Cardiac septum (tissue), 1 donor: ENCODE measurements around the gene TCF7L2.

DNA sequence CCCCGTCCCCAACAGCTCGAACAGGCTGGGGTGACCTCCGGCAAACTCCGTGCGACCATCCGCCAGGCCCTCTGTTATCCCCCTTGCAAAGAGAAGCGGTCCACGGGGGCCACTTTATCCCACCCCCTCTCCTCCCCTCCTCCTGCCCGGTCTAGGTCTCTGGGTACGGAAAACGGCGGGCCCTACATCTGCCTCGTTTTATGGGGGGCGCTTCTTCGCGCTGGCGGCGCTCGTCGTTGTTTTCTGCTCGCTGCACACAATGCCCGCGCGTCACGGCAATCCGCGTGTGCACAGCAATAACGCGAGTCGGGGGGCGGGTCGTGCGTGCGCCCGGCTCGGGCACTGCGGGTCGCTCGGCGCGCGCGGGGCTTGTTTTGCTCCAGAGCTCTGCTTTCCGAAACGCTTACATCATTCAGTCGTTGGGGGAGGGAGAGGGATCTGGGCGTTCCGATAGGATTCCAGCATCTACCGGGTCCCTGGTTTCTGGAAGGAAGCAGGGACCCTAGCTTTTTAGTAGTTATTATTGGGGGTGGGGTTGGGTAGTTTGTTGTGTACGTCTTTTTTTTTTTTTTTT is 3.2 kb downstream of the MXI1 start:
- PRO-cap = bidirectional peak, plus-strand start at position 415 of the sequence, minus-strand start at position 261 of the sequence

DNA sequence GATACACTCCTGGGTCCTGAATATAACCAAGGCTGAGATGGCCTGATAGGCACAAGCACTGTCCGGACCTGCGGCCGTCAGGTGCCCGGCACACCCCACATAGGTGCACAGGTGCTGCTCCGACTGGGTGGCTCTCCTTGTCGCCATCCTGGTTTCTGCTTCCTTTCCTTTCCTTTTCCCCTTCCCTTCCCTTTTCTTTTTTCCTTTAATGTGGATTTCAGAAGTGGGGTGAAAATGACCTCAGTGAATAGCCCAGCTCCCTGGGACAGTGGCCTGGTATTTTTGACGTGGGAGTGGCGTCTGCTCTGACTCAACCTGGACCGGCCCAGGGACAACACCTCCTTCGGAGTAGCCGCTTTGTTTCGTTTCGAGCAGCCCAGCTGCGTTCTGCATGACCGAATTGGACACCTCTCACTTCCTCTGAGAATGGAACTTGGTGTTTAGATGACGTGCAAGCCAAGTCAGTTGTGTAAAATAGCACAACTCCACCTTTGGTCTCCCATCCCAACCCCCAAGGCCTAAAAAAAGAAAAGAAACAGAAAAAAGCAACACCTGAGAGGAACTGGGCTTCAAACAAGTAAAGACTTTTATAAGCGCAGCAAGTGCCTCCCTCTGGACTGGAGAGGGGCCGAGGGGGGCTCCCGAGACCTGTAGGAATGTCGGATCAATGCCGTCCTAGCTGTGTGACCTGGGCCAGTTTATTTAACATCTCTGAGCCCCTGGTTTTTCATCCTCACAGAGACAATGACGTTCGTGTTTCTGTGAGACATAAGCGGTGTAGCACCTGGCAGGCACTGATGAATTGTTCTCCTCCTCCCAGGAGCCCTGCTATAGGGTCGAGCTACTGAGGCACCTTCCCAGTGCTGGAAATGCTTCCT is 51.9 kb upstream of the SMNDC1 start:
- PRO-cap = no peak

DNA sequence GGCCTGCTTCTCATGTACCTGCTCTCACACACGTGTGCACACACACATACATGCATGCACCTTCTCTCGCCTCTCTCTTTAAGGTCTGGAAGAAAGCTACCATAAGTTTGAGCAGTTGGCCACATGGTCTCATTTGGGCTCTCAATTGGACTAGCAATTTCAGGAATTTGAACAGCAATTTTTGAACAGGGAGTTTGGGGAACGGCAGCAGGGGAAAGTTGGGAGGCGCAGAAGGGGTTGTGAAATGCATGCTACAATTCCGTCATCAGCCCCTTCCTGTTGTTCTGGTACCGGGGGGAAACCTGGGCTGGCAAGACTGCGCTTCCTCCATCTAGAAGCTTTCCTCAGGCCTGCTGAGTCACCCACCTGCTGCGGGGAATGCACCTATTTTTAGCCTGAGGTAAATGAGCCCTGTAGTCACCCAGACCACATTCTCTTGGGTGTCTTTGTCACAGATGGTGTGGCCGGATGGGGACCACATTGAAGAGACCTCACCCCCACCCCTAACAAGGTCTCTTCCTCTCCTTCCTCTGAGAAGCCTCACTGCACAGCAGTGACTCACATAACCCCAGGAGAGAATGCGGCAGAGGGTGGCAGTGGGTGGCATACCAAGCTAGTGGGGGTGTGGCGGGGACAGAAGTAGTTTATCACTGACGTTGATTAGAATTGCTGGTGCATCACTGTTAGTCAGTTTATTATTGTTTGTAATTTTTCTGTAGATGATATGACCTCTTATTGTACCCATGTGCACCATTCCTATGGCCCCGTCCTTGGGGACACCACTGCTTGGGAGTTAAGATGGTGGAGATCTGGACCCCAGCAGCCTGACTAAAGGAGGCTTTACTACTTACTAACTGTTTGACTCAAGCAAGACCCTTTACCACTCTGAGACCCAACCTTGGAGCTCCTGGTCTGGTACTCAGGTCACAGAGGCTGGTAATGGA is 83.1 kb upstream of the DUSP5 start:
- PRO-cap = no peak

GRCh38 chr10:110492611-110492969 is 5.1 kb upstream of the DUSP5 start:
- PRO-cap = no peak

GRCh38 chr10:110504857-110505250 is 7.1 kb downstream of the DUSP5 start:
- PRO-cap = no peak

DNA sequence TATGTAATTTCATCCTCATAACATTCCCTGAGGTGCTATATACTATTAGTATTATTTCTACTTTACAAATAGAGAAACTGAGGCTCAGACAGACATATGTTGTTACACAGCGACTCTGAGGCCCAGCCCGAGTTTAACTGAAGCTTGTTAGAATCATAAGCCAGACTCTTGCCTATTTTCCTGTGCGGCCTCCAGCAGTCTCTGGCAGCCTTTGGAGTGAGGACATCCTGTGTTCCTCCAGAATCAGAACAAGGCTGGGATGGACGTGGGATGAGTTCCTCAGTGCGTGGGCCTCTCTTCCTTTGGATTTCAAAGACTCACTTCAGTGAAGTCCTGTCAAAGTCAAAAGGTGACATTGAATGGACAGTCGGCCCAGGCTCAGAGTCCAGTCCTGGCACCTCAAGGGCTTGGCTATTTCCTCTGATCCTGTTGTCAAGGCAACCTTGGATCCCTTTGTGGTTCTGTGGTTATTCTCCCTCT is 21.5 kb upstream of the SMC3 start:
- PRO-cap = no peak

DNA sequence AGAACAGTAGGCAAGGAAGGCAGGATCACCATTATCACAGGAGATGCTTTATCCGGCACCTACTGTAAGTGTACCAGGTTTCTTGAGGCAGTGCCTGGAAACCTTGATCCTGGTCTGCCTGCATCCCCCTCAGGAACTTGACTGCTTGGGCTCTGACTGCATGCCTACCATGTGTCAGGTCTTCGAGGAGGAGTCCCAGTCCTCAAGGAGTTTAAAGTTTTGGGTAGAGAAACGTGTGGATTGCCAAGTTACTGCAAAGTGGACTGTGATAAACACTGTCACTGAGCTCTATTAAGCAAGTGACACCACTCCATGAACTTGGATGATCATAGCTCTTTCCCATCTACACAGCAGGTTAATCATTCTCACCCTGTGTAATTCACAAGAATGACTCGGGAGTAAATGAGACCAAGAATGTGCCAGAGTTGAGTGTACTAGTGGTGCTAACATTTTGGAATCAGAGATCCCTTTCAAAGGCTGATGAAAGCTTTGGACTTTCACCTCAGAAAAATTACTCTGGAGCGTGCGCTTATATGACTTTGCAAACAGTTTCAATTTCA is 80.7 kb downstream of the RBM20 start:
- PRO-cap = no peak

GRCh38 chr10:110733484-110734002 is 89.4 kb downstream of the RBM20 start:
- PRO-cap = no peak

GRCh38 chr10:110803842-110804383 is 67.8 kb upstream of the PDCD4 start:
- PRO-cap = no peak

DNA sequence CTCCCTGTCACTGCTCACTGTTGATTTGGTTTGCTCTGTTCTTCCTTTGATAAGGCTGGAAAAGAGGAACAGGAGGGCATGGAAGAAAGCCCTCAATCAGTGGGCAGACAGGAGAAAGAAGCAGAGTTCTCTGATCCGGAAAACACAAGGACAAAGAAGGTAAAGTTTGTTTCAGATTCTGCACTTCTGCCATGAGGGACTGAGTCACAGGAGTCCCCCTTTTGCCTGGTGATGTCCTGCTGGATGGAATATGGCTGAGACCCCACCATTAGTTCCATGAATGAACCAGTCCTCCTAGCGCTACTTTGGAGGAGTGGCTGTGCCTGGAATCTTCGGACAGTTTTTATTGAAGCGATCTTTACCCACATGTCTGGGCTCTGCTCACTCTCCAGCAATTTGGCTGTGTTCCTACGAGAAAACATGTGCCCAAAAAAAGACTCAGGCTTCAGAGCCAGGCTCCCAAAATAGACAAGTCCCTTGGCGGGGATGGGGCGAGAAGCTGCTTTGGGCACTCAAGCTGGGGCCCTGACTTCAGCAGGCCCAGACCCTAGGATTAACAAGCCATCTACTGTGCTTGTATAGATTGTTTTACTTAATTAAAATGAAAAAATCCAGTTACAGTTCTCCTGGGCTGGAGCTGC is 51.6 kb upstream of the PDCD4 start:
- PRO-cap = no peak

DNA sequence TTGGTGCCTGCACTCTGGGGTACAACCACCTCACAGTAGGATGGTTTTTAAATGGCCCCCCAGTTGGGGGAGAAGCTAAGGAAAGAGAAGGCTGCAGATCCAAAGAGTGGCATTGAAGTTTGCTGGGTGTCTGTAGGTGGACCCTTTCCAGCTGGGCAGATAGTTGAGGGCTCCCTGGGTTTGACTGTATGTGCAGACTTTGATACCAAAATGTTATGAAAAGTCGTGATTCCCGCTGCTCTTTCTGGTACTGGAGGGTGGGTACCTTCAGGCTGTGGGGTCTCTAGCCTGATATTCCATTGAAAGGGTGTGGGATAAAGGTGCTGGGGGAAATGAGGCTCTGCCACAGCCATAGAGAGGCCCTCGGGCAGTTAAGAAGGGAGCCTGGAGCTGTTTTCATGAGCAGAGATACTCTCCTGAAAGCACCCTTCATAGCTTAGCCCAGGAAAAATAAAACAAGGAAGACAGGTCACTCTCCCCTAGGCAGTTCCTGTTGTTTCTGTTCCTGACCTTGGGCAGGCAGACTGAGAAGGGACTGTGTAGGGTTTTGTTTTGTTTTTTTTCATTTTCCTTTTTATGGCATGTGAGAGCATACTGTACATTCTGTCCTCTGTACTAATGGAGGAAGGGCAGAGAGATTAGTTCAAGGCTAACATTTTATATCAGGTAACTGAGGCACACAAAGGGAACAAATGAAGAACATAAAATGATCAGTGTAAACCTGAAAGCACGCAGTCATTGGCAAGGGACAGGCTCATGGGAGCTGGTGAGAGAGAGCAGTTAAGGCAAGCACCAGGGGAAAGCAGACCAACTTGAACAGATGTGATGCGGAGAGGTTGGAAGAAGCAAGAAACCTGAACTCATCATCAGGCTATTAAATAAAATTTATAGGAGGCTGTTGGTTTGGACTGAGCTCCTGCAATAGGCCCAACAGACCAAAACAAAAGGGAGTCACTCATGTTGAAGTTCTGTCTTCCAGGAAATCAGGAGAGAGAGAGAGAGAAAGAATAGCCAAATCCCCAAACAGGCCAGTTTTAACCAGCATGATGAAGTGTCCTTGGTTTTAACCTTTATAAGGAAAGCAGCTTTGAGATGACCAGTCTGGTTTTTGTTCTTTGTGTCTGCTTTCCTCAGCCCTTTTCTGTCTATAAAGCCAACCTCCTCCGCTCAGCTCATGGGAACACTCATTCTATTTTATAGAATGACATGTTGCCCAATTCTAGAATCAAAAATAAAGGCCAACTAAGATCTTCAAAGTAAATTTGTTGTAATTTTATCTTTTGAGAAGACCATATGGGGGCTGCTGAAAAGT is 34.3 kb upstream of the PDCD4 start:
- PRO-cap = no peak

DNA sequence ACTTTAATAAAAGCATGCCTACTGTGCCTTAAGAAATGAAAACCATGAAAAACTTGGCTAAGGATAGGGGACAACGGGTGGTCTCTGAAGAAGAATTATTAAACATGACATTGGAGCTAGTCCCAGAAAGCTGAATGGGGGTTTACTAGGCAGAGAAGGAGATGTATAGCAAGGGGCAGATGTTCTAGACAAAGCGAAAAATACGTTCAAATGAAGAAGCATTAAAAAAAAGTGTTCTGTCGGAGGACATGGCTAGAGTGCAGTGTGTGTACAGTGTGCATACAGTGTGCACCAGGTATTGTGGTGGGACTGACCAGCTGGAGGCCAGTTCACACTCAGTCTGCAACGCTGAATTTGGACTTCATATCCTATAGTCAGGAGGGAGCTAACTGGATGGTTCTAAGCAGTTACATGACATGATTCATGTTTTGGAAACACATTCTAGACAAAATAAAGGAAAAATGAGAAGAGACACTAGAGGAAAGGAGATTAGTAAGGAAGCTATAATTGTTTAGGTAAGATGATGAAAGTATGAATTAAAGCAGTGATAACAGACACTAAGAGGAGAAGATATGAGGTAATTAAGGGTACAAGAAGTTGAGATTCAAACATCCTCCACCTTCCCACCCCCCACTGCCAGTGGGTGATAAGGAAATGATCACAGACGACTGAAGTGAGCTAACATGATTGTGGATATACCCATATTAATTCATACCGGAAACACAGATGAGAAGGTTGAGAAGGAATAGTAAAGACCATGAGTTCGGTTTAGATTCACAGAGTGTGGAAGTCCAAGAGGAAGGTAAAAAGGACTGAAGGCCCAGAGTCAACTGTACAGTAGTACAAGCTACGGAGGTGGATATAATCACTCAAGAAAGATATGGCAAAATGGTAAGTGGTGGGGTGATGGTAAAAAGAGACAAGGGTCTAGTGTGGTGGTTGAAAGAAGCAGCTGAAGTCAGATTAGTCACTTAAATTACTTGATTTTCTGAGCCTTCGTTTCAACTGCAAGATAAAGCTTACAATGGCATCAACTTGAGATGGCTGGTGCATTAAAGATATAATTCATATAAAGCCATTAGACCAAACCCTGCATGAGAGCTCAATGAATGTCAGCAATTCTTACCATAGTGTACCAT is 8.6 kb downstream of the BBIP1 start:
- PRO-cap = no peak

GRCh38 chr10:112261637-112261836 is 21.7 kb upstream of the TECTB start:
- PRO-cap = no peak

GRCh38 chr10:112336436-112337018 is 37.4 kb upstream of the ACSL5 start:
- PRO-cap = no peak

DNA sequence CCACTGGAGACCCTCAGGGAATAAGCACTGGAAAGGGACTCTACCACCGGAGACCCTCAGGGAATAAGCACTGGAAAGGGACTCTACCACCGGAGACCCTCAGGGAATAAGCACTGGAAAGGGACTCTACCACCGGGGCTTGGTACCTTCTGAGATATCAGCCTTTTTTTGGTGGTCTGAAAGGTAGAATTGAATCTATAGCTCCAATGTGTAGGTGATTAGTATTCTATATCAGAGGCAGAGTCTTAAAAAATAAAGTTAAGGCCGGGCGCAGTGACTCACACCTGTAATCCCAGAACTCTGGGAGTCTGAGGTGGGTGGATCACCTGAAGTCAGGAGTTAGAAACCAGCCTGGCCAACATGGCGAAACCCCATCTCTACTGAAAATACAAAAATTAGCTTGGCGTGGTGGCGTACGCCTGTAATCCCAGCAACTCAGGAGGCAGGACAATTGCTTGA is 3.1 kb downstream of the ACSL5 start:
- PRO-cap = no peak

GRCh38 chr10:112392927-112393140 is 18.9 kb downstream of the ACSL5 start:
- PRO-cap = no peak

GRCh38 chr10:112689063-112689497 is 242.1 kb downstream of the VTI1A start:
- PRO-cap = no peak

DNA sequence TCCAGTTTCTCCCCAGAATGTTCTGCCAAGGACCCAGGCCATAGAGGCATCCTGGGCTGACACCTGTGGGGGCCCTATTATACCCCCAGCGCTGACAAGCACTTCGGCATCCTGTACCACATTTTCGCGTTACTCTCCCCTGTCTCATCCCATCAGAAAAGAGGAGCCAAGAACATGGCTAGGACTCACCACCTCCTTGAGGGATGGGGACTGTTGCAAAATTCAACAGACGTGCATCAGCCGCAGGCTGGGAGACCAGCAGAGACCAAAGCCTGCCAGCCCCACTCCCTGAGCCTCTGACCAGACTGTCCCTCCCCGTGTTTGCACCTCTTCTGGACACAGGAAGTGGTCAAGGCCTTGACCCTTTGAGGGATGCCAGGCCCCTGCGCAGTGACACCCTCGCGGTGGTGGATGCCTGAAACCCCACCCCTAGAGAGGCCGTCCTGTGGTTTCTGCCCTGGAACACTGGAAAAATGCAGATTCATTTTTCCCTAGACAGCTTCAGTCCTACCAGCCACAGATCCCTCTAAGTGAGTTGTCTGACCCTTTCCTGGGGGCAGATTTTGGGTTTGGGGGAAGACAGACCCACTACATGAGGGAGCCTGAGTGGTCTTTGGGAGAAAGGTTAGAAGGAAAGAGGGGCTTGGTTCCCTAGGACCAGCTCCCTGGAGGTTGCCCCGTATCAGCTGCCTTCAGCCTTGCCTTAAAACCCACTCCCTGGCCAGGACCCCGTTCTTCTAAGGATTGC is 128.3 kb upstream of the TCF7L2 start:
- PRO-cap = no peak

GRCh38 chr10:112914578-112914948 is 35.5 kb upstream of the TCF7L2 start:
- PRO-cap = no peak

DNA sequence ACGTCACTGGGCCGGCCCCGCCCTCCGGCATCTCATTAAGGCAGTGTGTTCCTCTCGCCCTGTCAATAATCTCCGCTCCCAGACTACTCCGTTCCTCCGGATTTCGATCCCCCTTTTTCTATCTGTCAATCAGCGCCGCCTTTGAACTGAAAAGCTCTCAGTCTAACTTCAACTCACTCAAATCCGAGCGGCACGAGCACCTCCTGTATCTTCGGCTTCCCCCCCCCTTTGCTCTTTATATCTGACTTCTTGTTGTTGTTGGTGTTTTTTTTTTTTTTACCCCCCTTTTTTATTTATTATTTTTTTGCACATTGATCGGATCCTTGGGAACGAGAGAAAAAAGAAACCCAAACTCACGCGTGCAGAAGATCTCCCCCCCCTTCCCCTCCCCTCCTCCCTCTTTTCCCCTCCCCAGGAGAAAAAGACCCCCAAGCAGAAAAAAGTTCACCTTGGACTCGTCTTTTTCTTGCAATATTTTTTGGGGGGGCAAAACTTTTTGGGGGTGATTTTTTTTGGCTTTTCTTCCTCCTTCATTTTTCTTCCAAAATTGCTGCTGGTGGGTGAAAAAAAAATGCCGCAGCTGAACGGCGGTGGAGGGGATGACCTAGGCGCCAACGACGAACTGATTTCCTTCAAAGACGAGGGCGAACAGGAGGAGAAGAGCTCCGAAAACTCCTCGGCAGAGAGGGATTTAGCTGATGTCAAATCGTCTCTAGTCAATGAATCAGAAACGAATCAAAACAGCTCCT is at the start of gene TCF7L2:
TCF7L2 (plus strand) TSS at position 62 of the 749 bp plus-strand sequence.
- PRO-cap = bidirectional peak, plus-strand start at position 65 of the sequence, minus-strand start outside the sequence; unidirectional peak, plus-strand start at position 635 of the sequence